ENCODE results near the gene ZNF407.

DNA sequence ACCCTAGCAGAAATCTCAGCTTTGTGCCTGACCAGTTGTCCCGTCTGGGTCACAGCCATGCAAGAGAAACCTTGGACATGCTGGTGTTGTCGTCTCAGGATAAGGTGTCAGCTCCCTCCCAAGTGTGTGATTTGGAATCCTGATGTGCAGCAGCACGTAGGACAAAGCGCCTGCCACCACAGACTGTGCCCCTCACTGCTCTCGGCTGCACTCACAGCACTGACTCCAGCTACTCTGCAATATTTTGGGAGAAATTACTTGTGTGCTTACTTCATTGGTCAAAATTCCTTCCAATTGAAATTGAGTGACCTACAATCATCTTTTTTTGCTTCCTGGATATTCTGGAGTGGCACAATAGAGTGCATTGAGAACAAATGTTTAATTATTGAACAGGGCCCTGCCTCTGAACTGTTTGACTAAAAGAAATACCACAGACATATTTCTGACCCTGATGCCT lies 352.4 kb downstream of the SOCS6 start:
- PRO-cap, 2 experiments: no peak in any of the 2 experiments

DNA sequence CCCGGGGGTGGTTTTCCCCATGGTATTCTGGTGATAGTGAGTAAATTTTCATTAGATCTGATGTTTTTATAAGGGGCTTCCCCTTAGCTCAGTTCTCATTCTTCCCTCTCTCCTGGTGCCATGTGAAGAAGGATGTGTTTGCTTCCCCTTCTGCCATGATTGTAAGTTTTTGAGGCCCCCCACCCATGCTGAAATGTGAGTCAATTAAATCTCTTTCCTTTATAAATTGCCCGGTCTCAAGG lies 707.6 kb downstream of the SOCS6 start:
- PRO-cap, 2 experiments: no peak in any of the 2 experiments

DNA sequence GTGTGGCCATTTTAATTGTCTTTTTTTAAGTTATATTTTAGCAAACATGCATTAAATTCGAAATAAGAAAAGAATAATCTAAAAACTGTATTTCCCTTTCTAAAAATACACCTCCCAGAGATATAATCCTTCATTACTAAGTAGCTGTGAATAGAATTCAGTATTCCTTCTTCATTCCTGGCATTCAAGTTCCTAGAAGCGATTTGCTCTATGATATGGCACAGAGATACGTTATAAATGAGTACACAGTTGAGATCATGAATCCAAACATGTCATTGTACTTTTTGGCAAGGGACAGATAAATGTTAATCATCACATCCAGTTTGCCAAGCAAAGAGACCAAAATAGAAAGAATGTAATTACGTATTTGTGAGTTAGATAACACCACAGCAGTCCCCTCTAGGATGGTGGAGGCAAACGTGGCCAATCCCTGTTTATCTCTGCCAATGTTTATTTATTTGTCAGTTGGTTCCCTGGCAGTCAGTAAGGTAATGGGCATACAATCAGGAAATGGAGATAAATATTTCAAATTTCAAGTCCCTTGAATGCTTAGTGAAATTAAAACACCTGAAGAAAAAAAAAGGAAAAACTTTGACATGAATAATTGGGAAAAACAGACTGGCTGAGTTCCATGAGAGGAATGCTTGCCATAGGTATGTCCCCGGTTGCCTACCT lies 451.0 kb upstream of the NETO1 start:
- PRO-cap, 2 experiments: no peak in any of the 2 experiments

- PRO-cap, 2 experiments: no peak in any of the 2 experiments
Observed at GRCh38 chr18:74216704-74216925, 68.3 kb downstream of the TIMM21 start.

DNA sequence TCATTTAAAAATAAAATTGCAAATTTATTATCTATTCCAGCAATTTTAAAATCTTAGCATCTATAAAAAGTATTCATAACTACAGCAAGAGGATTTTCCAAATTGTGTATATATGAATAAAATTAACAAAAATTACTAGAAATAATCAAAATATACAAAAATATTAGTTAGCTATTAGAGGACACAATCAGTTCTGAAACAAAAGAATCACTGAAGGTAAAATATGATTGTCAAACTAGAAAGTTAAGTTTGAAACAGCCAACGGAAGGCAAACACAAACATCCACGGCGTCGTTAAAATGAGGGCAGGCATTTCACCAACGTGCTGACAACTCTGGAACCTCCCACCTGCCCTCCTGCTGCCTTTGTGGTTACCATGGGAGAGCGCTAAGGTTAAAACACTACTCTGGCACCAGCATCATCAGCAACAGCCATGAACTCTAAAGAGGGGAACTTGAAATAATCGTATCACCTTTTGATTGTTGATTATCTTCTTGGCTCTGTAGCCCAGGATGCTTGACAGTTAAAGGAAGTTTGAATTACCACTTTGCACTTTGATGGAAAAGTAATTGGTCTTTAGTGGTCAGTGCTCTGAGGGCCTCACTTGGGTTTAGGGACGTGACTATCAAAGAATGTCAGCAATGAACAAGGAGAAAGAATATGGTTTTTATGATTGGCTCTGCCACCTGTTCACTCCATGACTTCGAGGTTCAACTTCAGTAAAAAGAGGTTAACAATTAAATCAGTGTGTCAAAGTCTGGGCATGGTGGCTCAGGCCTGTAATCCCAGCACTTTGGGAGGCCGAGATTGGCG lies 34.7 kb downstream of the CYB5A start:
- PRO-cap, 2 experiments: no peak in any of the 2 experiments

- PRO-cap, 2 experiments: no peak in any of the 2 experiments
Observed at GRCh38 chr18:74269048-74270300, 22.3 kb downstream of the CYB5A start.

DNA sequence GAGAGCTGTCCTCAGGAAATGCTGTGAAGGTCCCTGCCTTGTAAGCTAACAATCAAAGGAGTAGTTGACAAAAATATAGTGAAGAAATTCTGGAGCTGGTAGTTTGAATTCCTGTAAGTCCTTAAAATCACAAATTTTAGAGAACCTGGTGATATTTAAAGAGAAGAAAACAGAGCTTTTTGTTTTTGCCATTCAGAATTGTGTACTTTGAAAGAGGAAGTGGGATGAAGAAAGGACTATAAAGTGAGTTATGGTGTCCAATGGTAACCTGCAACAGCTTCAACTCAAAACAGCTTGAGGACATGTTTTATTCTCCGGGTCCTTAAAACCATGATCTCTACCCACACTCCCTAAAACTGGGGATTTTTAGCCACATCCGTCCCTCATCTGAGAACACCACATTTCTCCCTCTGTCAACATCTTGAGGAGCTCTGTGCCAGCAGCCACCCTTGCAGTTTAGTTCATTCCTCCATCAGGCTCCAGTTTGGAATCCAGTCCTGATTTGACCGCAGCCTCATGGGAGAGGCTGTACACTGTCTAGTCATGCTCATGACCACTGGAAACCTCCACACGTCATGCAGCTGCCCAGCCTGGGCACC lies 62.5 kb downstream of the C18orf63 start:
- PRO-cap, 2 experiments: no peak in any of the 2 experiments

DNA sequence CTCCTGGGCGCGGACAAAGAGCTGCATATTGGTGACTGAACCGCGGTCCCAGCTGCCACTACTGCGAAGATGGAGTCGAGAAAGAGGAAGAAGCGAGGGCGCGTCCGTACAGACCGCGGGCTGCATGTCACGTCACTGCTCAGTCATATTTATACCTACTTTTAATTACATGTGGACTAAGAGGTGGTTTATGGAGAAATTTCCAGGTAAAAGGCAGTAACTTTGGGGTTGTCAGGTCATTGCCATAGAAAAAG lies 66.9 kb downstream of the DIPK1C start:
- PRO-cap, 2 experiments: no peak in any of the 2 experiments

- PRO-cap, 2 experiments: no peak in any of the 2 experiments
Observed at GRCh38 chr18:74468753-74469228, 11.7 kb upstream of the DIPK1C start.

- PRO-cap, 2 experiments: no peak in any of the 2 experiments
Observed at GRCh38 chr18:74508826-74509295, 12.7 kb downstream of the CNDP2 start.

GRCh38 chr18:74597007-74598023 lies at the start of gene ZNF407:
TSS of gene ZNF407 (plus strand) at chr18:74597870.
- PRO-cap, 2 experiments: peak in 2 of 2 experiments; most common plus-strand start chr18:74597436 (in 2); most common minus-strand start chr18:74597392 (in 2)

GRCh38 chr18:74612442-74612936 lies 14.8 kb downstream of the ZNF407 start:
- PRO-cap, 2 experiments: no peak in any of the 2 experiments

DNA sequence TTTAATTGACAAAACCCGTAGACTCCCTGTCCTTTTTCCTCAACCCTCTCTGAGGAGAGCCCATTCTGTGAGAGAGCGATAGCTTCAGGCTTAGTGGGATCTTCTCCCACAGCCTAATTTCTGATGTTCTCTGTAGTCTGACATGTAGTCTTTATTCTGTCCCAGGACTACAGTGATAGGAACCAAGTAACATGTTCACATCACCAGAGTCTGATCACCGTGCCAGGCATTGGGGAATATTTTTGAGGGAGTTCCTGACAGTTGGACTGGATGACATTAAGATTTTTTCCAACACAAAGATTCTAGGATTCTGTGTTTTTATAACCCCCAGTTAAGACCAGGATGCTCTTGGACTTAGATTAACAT lies 72.2 kb downstream of the ZNF407 start:
- PRO-cap, 2 experiments: no peak in any of the 2 experiments

- PRO-cap, 2 experiments: no peak in any of the 2 experiments
Observed at GRCh38 chr18:75047242-75047738, 161.6 kb downstream of the PTGR3 start.

- PRO-cap, 2 experiments: no peak in any of the 2 experiments
Observed at GRCh38 chr18:75247558-75248568, 37.3 kb downstream of the TSHZ1 start.

DNA sequence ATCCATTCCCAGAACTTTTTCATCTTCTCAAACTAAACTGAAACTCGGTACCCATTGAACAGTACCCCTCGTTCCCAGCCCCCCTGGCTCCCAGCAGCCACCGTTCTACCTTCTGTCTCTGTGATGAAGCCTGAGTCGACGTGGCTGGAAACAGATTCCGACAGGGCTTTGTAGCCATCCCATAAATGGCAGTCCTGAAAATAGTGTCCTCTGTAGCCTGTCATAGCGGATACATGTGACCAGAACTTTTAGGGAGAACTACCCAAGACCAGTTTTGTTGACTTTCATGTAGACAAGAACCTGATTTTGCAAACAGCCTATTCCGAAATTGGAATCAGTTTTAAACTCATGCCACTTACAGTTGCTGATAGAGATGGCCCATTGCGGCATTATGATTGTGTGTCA lies 59.1 kb downstream of the TSHZ1 start:
- PRO-cap, 2 experiments: no peak in any of the 2 experiments

DNA sequence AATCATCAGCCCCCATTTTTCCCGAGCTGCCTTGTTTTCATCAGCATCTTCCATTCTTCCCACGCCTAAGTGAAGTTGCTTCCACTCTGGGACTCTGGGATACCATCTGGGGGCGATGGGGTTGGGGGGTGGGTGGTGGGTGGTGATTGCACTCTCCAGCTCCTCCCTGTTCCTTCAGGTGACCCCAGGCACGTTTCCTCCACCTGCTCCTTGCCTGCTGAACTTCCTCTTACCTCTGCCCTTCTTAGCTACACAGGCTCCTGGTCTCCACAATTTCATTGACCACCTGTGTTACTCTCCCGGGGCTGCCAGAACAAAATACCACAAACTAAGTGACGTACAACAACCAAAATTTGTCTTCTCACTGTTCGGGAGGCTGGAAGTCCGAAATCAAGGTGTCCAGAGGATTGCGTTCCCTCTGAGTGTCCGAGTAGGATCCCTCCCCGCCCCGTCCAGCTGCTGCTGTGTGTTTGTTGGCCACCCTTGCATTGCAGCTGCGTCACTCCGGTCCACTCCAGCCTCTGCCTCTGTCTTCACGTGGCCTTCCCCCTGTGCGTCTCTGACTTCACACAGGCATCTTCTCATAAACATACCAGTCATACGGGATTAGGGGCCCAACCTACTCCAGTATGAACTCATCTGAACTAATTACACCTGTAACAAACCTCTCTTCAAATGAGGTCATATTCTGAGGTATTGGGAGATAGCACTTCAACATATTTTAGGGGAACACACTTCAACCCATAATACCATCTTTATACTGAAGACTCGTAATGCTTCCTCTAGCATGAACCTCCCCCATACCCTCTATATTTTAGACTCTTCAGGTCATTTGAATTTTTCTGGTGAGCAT lies 251.8 kb upstream of the SMIM21 start:
- PRO-cap, 2 experiments: no peak in any of the 2 experiments

DNA sequence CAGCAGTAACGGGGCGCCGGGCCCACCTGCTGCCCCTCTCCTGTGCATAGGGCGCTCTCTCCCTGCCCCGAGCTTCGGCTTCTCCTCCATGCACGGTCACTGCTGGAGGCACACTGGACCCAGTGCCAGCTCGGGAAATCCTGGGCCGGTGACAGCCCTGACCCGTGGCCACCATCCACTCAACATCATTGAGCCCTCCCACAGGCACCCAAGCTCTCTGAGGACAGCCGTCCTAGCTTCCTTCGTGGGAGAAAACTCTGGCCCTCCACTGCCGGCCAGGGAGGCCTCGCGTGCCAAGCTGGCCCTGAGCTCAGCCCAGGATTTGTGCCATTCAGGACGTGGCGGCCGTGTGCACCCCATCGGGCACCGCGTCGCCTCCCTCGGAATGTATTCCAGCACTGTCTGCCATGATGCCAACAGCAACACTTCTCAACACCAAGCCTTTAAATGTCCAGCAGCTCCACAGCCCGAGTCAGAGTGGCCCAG lies 35.8 kb downstream of the ZNF516 start:
- PRO-cap, 2 experiments: no peak in any of the 2 experiments

DNA sequence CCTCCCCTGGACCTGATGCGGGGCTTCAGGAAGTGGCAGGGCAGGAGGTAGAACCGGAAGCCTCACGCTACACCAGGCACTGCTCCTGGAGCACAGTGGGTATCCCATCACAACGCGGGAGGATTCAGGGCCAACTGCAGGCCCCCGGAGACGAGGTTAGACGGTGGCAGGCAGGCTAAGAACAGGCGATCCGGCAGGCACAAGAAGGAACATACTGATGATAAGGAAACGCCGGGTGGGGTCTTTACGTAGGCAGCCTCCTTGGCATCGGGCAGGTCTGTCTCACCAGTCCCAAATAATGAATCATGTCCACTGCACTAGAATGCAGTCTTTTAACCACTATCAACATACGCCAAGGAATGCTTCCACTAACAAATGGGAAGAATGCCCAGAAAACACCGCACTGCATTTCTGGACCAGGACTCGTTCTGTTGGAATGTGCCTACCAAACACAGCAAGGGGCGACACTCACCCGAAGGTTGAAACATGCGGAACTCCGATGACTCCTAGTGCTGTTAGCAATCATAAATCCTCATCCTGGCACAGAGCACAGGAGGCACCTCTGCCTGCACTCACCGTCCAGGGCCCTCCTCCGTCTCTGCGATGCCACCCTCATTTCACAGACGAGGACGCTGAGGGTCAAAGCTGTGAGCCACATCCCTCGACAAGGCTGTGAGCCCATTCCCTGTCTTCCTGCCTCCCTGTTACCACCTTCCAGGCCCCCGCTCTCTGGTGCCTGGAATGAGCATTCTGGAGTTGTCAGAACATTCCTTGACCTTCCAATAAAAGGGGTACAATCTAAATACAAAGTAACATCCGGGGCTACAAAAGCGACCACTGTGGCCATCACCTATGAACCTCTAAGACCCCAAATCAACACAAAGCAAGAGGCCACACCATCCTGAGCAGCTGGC lies 35.1 kb downstream of the ZNF516 start:
- PRO-cap, 2 experiments: no peak in any of the 2 experiments

- PRO-cap, 2 experiments: no peak in any of the 2 experiments
Observed at GRCh38 chr18:76483096-76484135, 11.6 kb downstream of the ZNF516 start.